Choroid plexus epithelial cell (primary cell): ENCODE measurements around the genes SERPINB2 and HMSD.

GRCh38 chr18:63887499-63888080 is at the start of gene SERPINB2:
Gene SERPINB2 (plus strand): TSS chr18:63887705.
- RRBS = no CpG with 5 or more reads among the region's 2 CpGs

DNA sequence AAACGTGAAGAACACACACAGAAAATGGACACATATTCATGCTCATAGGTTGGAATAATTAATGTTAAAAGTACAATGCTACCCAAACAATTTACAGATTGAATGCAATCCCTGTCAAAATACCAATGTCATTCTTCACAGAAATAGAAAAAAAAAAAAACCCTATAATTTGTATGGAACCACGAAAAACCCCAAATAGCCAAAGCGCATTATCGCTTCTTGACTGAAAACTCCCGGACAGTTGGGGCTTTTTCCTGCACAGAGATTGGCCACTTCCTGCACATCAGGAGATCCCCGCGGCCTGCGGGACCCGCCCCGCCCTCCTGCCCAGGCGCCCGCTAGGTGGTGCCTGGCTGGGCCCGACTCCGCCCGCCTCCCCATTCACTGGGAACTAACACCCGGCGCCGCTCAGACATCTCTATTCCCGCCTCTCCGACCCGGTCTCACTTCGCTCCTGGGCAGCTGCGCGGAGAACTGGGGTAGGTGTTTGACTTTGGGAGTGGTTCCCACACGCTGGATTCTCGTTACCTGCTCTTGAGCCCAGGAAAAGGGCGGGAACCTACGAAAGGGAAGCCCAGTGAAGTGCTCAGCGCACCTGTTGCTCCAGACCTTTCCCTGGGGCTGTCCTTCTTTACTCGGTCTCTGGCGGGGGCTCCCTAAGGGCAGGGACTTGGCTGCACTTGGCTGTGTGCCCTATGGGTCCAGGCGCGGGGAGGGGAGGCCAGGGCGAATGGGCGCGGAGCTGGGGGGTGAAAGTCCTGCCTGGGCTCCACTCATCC is at the start of gene HMSD:
TSS of gene HMSD (plus strand) at position 380 of the 779 bp plus-strand sequence.
- RRBS = no CpG with 5 or more reads among the region's 36 CpGs

DNA sequence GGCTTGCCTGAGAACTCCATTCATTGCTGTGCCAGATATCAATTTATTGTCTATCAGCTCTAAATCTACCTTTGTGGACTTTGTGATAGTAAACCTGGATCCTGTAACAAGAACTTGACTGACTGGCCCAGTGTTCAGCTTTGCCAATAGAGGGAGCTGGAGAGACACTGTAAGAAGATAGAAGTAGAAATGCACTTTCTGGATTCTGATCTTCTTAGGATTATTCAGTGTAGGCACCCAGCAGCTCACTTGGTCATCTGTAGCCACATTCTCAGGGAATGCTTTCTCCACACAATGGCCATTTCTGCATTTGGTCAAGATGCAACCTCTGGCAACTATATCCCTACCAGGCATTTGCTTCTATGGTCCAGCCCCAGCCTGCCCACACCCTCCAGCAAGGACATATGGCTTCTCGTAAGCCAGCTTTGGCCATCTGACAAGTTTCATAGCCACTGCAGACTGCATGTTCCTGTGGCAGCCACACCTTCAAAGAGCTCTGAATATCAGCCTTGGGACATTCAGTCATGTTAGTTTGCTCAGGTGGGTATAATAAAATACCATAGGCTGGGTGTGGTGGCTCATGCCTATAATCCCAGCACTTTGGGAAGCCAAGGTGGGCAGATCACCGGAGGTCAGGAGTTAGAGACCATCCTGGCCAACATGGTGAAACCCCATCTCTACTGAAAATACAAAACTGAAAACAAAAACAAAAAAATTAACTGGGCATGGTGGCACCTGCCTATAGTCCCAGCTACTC is 6.0 kb upstream of the SERPINB8 start:
- RRBS = no CpG with 5 or more reads among the region's 2 CpGs

DNA sequence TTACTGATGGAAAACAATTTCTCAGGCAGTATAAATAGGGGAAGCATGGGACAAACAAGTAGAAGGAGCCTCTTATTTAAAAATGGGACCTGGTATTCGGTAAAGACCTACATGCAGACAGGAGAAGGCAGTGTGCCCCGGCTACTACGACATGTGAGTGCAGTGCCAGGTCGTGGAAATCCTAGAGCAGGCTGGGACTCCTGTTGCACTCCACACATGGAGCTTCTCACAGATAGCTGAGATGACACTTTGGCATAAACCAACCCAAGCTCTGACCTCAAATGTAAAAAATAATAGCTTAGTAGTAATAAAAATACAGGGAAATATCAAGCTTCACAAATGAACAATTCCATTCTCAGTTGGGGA is 913 bp upstream of the DSEL start:
- RRBS = no CpG with 5 or more reads among the region's 4 CpGs

DNA sequence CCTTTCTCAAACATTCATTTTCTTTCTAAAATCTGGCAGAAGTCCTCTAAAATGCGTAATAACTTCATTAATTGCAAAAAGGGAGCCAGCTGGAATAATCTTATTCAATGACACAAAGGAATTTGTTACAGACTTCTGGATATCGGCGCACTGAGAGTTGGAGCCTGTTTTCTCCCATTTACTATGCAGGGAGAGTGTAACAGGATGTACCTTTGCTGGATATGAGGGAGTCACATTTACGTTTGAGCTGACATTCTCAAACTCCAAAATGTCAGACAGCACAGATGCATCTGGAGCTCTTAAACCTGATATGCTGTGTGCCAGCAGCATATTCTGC is 275.3 kb downstream of the TMX3 start:
- RRBS = no CpG with 5 or more reads among the region's 4 CpGs

- RRBS = no CpG with 5 or more reads among the region's 11 CpGs
Observed at GRCh38 chr18:68836711-68837193, 38.9 kb downstream of the CCDC102B start.

DNA sequence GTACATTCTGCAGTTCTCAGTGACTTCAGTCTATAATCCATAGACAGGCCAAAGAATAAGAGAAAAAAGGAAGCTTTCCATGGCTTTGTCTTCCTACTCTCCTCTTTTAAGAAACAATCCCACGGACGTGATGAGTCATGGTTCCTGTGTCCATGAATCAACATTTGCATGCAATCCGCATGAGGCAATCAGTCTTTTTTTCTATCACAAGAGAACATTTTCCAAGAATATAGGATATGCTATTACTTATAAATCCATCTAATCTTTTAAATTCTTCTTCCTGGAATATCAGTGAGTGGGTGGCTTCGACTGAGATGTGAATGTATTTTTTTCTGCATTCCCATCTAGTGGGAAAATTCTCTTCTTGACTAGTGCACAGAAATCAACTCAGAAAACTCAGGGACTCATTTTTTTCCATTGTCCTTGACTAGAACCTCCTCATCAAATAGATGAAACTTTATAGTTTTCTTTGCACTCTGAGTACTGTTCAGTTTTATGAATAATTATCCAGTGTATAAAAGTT is 43.1 kb downstream of the CCDC102B start:
- RRBS = no CpG with 5 or more reads among the region's 4 CpGs

- RRBS = no CpG with 5 or more reads among the region's 9 CpGs
Observed at GRCh38 chr18:70296178-70296634, 7.4 kb downstream of the SOCS6 start.

GRCh38 chr18:70658847-70659404 is 370.1 kb downstream of the SOCS6 start:
- RRBS = no CpG with 5 or more reads among the region's 7 CpGs

- RRBS = no CpG with 5 or more reads among the region's 3 CpGs
Observed at GRCh38 chr18:70745620-70745994, 456.8 kb downstream of the SOCS6 start.

DNA sequence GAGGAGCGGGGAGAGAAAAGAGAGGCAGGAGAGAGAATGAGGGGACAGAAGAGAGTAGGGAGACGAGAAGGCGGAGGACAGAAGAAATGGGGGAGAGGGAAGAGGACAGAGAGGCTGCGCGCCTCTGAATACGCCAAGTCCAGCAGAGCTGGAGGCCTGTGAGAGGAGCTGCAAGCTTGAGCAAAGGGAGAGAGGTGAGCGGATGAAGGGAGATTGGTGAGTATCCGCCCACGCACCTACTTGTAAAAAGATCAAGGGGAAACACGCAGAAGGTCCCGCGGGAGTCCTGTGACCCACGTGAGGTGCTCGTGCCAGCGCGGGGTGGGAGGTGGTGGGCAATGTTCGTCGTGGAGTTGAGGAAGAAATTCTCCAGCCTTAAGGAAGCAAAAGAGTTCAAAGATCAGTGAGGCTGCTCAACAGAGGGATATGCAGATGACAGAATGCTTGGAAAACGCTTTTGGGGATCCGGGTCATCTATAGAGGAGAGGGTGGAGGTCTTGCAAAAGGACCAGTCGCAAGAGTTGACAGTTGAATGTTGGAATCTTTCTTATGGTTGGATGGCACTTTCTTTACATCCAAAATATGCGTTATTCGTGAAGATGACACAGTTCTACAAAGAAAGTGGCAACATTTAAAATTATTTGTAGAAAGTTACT is 2.1 kb upstream of the NETO1 start:
- RRBS = no CpG with 5 or more reads among the region's 23 CpGs

- RRBS = no CpG with 5 or more reads among the region's 4 CpGs
Observed at GRCh38 chr18:72910018-72910400, 42.2 kb upstream of the NETO1 start.

- RRBS = no CpG with 5 or more reads among the region's 17 CpGs
Observed at GRCh38 chr18:74229818-74230569, 61.8 kb downstream of the CYB5A start.

DNA sequence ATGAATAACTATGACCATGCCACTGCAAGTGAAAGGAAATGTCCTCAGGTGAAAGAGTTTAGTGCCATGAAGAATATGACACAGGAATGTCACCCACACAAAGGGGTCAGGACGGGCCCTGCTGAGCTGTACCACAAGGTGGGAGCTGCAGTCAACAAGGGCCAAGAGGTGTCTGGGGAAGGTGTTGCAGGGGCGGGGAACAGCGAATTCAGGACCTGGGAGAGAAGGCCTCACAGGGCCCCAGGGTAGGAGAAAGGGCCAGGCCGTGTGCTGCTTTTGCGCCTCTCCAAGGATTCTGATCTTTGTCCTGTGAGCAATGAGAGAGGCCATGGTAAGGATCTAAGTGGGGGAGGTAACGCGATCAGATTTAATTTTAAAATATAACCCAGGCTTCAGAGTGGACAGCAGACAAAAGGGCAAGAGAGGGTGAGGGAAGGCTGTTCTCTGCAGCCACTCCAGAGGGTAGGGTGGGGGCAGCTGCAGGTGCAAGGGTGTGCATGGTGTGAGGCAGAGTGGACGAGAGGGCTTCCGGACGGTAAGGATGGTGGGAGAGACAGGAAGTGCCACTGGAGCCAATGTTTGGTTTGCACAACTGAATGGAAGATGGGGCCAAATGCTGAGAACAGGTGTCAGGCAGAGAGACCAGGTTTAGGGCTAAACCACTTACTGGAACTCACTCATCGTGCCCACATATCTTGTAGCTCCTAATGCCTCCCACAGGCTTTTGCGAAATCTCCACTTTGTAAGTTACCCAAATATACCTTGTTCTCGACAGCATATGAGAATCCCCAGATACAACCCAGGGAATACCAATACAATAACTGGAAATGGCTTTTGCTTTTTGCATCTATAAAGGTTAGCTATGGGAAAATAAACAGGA is 23.4 kb downstream of the CYB5A start:
- RRBS = no CpG with 5 or more reads among the region's 13 CpGs

GRCh38 chr18:74274844-74275760 is 16.7 kb downstream of the CYB5A start:
- RRBS = no CpG with 5 or more reads among the region's 16 CpGs

GRCh38 chr18:74289758-74290023 is 2.1 kb downstream of the CYB5A start:
- RRBS = no CpG with 5 or more reads among the region's 4 CpGs

DNA sequence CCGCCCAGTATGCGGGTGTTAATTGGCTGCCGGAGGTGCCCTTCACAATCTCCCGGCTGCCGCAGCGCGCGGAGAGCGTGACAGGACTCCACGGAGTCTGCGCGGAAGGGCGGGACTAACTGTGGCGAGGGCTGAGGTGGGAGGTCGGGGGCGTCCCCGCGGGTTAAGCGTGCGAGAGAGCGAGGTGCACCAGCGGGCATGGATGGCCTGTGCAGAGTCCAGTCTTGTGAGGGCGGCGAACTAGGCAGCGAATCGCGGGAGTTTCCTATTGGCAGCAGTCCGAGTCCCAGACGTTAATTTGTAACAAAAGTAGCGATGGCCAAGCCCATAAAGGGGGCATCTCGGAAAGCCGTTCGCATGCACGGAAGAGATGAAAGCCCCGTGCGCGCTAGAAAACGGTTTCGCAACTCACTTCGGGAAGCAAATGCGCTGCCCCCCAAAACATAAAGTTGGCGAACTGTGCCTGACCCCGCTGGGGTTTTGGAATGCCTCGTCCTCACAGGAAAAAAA is 399 bp upstream of the CYB5A start:
- RRBS = no CpG with 5 or more reads among the region's 44 CpGs

GRCh38 chr18:74500309-74501036 is 4.3 kb downstream of the CNDP2 start:
- RRBS = no CpG with 5 or more reads among the region's 12 CpGs

GRCh38 chr18:74508826-74509295 is 12.7 kb downstream of the CNDP2 start:
- RRBS = no CpG with 5 or more reads among the region's 11 CpGs